ENCODE data around the genes OR2C3, OR1C1 and OR2T8.

DNA sequence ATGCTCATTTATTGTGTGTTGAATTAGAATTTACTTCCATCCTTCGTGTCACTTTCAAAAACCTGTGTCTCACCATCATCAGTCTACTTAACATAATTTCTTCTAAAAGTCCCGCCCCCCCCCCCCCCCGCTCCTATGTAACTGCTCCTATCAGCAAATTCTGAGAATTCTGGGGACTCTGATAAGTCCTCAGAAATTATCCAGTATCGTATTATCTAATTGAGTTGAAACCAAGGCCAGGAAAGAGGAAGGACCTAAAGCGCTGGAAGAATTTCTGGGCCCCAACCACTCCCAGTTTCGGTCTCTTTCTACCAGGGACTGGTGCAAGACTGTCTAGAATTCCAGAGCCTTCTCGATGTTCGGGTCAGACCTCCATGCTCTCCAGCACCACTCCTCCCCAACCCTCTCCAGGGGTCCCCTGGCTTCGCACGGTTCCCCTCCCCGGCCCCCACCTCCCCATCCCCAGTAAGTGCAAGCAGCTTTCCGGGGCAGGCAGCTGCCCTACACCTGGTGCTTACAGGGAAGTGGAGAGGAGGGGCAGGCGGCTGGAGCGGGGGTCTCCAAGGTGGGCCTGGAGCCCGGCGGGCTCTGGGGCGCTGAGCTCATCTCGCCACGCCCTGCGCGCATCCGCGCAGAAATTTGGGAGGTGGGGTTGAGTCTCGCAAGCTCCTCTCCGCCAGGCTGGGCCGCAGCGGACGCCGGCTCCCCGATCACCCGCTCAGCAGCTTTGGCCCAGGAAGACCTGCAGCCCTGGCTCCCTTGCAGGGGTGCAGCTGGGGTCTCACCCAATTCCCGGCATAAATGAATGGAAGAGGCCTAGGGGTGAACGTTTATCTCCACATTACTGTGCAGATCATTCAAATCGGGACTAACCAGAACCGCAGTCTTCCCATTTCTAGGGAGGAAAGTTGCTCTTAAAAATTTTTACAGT is 16.1 kb upstream of the ZNF496 start:
- PRO-cap, result no peak

DNA sequence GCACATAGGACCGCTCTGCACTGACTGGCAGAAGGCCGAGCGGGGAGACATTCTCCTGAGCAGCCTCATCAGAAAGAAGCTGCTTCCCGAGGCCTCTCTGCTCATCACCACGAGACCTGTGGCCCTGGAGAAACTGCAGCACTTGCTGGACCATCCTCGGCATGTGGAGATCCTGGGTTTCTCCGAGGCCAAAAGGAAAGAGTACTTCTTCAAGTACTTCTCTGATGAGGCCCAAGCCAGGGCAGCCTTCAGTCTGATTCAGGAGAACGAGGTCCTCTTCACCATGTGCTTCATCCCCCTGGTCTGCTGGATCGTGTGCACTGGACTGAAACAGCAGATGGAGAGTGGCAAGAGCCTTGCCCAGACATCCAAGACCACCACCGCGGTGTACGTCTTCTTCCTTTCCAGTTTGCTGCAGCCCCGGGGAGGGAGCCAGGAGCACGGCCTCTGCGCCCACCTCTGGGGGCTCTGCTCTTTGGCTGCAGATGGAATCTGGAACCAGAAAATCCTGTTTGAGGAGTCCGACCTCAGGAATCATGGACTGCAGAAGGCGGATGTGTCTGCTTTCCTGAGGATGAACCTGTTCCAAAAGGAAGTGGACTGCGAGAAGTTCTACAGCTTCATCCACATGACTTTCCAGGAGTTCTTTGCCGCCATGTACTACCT is 8.5 kb downstream of the NLRP3 start:
- PRO-cap, result no peak

DNA sequence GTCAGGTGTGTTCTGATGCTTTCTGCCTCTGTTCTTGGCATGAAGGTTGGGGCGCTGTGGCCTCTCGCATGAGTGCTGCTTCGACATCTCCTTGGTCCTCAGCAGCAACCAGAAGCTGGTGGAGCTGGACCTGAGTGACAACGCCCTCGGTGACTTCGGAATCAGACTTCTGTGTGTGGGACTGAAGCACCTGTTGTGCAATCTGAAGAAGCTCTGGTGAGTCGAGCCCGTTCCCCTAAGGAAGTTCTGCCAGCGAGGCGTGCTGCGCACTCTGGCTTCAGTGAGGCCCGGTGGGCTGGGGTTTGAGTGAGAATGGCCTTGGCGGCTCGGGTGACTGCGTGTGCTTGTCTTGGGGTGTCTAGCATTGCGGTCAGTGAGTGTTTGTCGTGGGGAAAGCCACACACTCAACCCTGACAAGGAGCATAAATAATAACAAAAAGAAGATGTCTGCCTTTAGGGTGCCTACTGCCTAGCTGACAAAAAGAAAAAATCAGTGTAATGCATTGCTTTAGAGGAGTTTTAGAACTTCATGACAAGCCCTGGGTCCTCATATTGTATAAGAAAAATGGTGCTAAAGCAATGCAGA is 18.2 kb downstream of the NLRP3 start:
- PRO-cap, result no peak

GRCh38 chr1:247536144-247536744 is at the start of gene OR2C3:
Gene OR2C3 (minus strand): TSS chr1:247536440.
- PRO-cap, result no peak

GRCh38 chr1:247760467-247760851 is at the start of gene OR1C1:
Gene OR1C1 (minus strand): TSS chr1:247760556.
- PRO-cap, result no peak

DNA sequence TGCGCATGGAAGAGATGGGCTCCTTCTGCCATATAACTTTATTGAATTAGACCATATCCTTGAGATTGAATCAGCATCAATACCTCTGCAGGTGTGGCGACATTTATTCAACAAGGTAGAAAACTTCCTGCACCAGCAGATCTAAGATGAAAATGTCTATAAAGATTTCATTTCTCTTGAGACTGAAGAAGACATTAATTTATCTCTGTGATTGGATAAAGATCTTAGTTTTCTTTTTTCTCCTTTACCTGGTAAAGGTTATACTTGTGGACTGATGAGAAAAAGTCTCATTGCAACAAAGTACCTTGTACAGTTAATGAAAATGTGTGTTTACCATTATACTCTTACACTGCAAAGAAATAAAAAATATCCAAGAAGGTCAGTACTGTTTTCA is at the start of gene OR2T8:
OR2T8 (plus strand) TSS at position 289 of the 394 bp plus-strand sequence.
- PRO-cap, result no peak

GRCh38 chr1:248730844-248731377 is 24.6 kb downstream of the LYPD8 start:
- PRO-cap, result no peak

DNA sequence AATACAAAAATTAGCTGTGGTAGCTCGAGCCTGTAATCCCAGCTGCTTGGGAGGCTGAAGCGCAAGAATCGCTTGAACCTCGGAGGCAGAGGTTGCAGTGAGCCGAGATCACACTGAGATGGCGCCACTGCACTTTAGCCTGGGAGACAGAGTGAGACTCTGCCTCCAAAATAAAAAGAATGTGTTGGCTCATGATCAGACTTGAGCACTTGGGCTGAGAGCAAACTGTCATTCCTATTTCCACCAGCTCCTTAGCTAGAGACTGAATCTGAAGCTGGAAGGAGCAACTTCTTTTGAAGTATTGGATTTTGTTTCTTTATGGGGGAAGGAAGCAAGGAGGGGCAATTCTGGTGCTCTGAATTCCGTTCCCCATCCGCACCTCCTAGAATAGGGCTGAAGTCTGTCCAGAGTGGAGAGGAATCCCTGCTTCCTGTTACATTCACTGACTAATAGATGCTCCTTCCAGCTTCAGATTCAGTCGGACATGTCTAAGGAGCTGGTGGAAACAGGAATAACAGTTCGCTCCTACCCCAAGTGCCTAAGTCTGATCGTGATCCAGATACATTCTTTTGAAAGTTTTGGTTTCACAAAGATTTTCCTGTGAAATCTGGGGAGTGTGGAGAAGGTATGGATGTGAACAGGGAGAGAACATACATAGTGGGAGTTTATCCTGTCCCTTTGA is 3.9 kb downstream of the ZNF672 start:
- PRO-cap, result no peak

GRCh38 chr1:248889396-248890059 is 16.5 kb upstream of the PGBD2 start:
- PRO-cap, result no peak